Neural progenitor cell (in vitro differentiated cells): ENCODE results near the genes CD300LB and HID1.

- RAMPAGE, long total RNA = no peak
Observed at GRCh38 chr17:74208824-74209537, 4.4 kb upstream of the TTYH2 start.

- RAMPAGE, long total RNA = no peak
Observed at GRCh38 chr17:74209538-74210131, 3.7 kb upstream of the TTYH2 start.

DNA sequence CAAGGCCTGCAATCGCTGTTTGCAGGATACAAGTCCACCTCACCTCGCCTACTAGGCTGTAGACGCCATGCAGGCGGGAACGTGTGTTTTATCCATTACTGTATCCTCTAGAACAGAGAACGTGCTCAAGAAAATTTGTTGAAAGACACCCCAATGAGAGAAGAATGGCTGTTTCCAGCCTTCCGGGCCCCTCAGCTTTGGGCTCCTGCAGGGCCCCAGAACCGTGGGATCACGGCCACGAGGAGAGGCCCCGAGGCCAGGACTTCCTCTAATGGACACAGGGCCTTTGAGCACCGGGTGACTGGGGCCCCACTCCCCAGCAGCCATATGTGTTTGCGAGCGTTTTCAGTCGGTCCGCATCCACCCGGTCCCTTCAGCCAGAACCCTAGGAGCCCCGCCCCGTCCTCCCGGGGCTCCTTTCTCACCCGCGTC, 1.4 kb upstream of the TTYH2 start:
- RAMPAGE, long total RNA = no peak

GRCh38 chr17:74214658-74215198, 1.4 kb downstream of the TTYH2 start:
- RAMPAGE, long total RNA = no peak

DNA sequence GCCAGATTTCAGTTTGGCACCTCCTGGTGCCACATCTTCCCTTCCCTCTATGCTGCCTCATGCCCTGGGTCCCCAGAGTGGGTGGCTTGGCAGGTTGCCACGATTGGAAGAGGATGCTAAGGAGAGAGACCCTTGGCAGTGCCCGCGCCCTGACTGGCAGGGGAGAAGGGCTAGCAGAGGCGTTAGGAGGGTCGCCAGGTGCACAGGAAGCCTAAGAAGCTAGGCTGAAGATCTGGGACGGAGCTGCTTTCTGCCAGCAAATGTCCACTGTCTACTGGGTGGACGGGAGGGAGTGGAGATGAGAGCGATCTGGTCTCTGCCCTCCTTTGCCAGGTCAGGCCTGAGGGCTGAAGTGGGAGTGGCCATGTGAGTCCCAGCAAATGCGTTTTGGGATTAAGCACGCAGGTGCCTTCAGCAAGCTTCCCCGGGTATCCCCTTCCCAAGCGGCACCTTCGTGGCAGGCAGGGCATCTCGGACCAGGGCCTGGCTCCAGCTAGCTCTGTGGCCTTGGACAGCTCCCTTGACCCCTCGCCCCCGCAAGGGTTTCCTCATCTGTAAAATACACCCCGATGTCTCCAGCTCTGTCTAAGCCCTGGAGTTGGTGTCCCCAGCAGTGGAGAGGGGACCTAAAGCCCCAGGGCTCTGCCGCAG, 13.4 kb upstream of the CD300A start:
- RAMPAGE, long total RNA = no peak

GRCh38 chr17:74468862-74469379, 2.5 kb downstream of the CD300A start:
- RAMPAGE, long total RNA = no peak

- RAMPAGE, long total RNA = no peak
Observed at GRCh38 chr17:74478558-74479093, 12.2 kb downstream of the CD300A start.

DNA sequence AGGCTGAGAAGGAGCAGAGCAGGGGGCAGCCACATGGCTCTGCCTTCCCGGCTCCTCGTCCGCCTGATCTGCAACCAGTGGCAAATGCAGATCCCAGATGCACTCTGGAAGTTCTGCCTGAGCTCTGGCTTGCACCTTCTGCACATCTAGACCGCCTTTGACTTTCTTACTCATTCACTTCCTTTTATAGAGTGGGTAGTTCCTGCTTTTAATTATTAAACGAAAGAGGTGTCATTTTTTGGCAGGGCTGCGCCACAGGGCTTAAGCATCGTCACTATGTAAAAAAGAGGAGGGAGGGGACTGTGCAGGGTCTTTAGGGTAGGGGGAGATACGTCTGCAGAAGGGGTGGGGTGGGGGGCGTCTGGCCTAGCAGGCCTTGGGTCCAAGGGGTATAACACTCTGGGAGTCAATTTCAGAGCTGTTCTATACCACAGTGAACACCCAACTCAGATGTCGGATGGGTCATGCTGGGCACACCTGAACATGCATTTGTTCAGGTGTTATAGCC, at the start of gene CD300LB:
CD300LB (minus strand) TSS at position 160 of the 508 bp plus-strand sequence.
- RAMPAGE, long total RNA = no peak

DNA sequence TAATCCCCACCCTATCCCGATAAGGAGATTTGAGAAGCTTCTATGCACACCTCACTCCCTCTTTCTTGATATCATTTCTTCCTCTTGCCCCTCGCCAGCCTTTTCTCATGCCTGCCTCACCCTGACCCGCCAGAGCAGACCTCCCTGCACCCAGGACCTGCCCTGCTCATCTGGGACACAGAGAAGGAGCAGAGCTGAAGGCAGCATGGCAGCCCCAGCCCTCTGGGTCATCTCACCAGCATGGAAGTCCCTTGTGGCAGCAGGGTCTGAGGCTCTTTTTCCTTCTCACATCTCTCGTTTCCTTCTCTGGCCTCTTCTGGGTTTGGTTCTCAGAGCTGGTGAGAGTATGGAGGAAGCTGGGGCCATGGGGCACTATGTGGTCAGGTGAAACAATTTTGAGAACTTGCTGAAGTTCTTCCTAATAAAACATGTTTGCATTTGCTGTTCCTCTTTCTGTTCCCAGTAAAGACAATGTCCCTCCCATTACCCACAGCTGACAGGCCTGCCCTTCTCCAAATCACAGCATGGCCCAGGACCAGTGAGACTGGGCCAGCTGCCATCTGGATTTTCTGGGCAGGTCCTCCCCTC, 21.3 kb upstream of the CD300C start:
- RAMPAGE, long total RNA = no peak

DNA sequence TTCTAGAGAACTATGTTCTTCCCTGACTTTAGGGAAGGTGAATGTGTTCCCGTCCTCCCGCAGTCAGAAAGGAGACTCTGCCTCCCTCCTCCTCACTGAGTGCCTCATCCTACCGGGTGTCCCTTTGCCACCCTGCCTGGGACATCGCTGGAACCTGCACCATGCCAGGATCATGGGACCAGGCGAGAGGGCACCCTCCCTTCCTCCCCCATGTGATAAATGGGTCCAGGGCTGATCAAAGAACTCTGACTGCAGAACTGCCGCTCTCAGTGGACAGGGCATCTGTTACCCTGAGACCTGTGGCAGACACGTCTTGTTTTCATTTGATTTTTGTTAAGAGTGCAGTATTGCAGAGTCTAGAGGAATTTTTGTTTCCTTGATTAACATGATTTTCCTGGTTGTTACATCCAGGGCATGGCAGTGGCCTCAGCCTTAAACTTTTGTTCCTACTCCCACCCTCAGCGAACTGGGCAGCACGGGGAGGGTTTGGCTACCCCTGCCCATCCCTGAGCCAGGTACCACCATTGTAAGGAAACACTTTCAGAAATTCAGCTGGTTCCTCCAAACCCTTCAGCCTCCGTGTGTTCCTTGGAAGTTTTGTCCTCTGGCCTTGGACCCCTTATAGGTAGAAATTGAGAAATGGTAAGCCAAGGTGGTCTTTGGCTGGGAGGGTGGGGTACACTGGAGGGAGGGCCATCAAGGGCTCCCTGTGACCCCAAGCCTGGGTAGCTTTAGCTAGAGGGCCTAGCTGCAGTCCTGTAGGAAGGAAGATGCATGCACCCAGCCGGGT, 7.2 kb downstream of the NAT9 start:
- RAMPAGE, long total RNA = no peak

- RAMPAGE, long total RNA = no peak
Observed at GRCh38 chr17:74852061-74852867, 7.4 kb downstream of the GRIN2C start.

DNA sequence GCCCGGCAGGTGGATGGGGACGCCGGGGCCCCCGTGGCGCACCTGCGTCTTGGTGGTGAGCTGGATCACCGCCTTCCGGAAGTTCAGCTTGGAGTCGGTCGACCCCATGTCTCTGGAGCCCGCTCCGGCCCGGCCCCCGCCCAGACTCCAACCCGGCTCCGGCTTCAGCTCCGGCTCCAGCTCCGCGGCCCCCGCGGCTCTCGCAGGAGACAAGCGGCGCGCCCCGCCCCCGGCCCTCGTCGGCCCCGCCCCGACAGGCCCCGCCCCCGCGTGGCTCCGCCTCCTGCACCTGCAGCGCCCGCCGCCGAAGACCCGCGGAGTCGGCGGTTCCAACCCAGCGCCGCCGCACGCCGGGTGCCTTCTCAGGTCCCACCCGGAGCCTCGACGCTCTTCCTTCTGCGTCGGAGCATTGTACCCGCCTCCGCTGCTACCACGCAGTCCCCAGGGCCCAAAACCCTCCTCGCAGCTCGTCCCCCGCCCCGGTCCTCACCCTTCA, at the start of gene HID1:
HID1 (minus strand) TSS at position 211 of the 496 bp plus-strand sequence.
- RAMPAGE, long total RNA = no peak

- RAMPAGE, long total RNA = no peak
Observed at GRCh38 chr17:74998613-74999249, 11.3 kb downstream of the CDR2L start.

GRCh38 chr17:75034230-75034417, 12.6 kb downstream of the ATP5PD start:
- RAMPAGE, long total RNA = no peak

GRCh38 chr17:75045956-75046817, 582 bp downstream of the ATP5PD start:
- RAMPAGE, long total RNA = no peak

DNA sequence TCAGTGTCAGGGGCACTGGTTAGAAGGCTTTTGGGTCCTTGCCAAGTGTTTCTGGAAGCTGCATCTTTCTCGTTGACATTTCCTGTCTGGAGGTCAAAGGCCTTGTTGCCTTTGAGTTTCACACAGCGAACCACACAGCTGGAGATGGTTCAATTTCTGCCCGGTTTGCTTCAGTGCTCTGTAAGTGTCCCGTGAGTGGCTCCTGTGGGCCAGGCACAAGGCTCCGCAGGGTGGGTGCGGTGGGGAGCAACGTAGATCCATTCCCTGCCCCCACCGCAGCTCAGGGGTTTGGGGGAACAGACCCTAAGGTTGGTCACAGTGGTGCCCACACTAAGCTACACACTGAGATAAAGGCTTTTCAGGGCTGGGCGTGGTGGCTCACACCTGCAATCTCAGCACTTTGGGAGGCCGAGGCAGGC, 3.5 kb upstream of the SLC16A5 start:
- RAMPAGE, long total RNA = no peak

- RAMPAGE, long total RNA = no peak
Observed at GRCh38 chr17:75155013-75155334, 662 bp upstream of the JPT1 start.

GRCh38 chr17:75253328-75253790, 8.0 kb downstream of the GGA3 start:
- RAMPAGE, long total RNA = no peak

- RAMPAGE, long total RNA = no peak
Observed at GRCh38 chr17:75390855-75391192, 14.7 kb downstream of the GRB2 start.

DNA sequence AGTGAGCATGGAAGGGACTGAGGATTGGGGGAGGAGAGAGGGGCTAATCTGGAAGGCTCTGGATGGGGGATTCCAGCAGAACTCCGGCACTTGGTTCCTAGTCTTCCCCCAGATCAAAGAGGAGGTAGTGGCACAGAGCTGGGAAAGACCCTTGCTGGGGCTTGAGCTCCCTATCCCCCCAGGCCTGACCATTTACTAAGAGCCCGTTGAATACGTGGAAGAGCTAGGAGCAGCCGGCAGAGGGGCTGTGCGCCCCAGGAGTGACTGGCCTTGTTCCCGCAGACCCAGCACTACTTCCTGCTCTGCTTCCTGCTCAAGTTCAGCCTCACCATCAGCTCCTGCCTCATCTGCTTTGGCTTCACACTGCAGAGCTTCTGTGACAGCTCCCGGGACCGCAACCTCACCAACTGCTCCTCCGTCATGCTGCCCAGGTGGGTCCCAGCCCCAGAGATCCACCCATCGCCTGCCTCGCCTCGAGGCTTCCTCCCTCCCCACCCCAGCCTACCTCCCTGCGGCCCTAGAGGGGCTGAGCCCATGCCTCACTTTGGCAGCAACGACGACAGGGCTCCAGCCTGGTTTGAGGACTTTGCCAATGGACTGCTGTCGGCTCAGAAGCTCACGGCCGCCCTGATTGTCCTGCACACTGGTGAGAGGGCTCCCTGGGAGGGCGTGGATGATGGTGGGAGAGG, 17.3 kb downstream of the CASKIN2 start:
- RAMPAGE, long total RNA = no peak